ENCODE results near the gene LRP6.

- PRO-cap, result no peak
Observed at GRCh38 chr12:11745817-11746550, 96.5 kb downstream of the ETV6 start.

DNA sequence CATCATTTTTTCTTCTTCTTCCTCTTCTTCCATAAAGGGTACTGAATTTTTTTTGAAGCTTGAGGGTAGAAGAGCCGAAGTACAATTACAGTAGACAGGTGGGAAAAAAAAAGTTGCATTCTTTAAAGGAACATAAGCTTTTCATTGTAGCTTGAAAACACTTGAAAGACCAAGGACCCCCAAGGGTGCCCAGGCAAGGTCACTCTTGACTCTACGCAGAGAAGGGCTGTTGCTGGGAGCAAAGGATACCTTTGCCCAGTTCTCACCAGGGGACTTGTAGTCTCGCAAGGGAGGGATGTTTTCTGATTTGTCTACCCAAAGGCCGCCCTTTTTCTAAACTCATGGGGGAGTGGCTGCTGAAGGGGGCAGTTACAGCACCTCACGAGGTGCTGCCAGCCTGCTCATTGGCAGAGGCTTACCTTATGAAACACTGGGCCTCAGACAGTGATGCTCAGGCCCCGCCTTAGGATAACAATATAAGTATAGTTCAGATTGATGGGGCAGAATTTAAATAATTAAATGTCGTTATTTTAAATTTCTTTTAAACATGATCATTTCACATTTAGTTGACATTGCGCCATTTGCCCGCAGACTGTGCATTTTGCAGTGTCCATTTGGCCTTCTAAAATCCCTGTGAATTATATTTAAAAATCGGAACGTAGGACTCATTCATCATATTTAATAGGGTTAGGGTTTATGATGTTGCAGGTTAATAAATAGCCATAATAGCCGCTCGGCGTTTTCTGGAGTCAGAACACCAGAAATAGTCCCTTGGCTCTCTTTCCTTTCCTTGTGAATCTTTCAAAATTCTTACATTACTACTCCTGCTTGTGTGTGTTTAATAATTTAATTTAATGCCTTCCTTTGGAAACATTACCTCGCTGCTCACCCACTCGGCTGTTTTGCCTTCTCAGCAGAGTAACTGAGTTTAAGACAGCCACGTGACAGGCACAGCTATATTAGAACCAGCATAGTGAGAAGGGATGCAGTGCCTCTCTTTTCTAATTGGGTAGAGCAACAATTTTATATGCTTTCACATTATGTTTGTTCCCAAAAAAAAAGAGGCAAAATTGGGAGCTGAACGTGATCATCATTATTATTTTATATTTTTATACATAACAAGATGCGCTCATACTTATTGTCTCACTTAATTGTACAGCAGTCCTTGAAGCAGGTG lies 107.3 kb downstream of the ETV6 start:
- PRO-cap, result bidirectional peak, plus-strand start at position 404 of the sequence, minus-strand start at position 304 of the sequence; unidirectional peak, minus-strand start at position 635 of the sequence; bidirectional peak, plus-strand start at position 962 of the sequence, minus-strand start at position 904 of the sequence

- PRO-cap, result unidirectional peak, minus-strand start at chr12:11766635
Observed at GRCh38 chr12:11766271-11767065, 117.0 kb downstream of the ETV6 start.

- PRO-cap, result bidirectional peak, plus-strand start at chr12:11794091, minus-strand start at chr12:11794019; bidirectional peak, plus-strand start at chr12:11794174, minus-strand start at chr12:11794201; bidirectional peak, plus-strand start at chr12:11794519, minus-strand start at chr12:11794443
Observed at GRCh38 chr12:11793848-11794770, 144.6 kb downstream of the ETV6 start.

GRCh38 chr12:11822120-11823027 lies 172.9 kb downstream of the ETV6 start:
- PRO-cap, result no peak

- PRO-cap, result no peak
Observed at GRCh38 chr12:12111384-12111846, 40.7 kb downstream of the BCL2L14 start.

DNA sequence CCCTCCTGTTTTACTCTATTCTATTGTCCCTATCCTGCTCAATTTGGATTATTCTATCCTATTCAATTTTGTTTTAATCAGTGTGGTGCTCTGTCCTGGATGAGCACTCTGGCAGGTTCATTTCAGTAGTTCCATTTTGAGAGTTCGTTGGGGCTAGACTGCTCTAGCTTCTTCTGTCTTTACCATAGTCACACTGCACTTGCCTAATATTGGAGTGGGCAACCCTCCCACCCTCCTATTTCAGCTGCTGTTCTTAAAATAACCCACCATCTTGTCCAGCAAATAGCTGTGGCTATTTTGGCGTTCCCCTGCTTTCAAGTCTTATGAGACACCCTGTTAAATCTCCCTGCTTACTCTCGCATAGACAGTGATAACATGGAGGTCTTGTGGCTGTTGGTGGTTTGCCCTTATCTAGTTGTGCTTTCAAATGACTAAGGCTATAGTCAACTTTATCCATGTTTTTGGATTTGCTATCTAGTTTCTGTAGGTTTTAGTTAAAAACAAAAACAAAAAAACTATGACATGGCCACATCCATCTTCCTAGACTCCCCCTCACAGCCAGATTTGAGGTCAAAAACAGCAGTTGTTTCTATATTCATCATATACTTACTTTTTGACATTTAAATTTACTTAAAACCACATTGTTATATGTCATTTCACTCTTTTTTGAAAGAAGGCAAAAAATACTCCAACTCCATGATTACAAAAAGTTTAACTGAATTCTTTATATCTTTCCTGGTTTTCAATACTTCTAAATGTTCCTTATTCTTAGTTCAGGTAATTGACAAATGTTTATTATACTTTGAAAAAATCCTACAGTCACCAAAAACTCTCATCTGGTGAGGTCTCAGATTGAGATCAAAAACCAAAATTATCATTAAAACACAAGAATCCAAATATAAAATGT lies 65.4 kb downstream of the LRP6 start:
- PRO-cap, result no peak

DNA sequence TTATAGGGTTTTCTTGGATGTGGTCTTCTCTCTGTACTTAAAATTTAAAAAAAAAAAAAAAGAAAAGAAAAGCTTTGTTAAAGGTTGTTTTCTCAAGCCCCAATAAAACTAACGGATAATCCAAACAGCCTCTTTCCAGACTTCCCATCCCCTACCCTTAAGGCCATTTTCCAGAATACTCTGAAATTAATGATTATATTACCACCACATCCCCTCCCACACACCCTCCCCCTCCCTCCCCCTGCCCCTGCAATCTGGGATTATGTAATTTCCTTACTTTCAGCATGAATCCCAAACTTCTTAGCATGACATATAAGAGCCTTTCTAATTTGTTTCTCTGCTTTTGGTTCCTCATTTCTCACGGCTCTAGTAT lies 50.2 kb downstream of the LRP6 start:
- PRO-cap, result no peak

- PRO-cap, result unidirectional peak, plus-strand start at chr12:12265694
Observed at GRCh38 chr12:12265357-12265992, 1.4 kb downstream of the LRP6 start.

- PRO-cap, result unidirectional peak, minus-strand start at chr12:12266852; bidirectional peak, plus-strand start at chr12:12267333, minus-strand start at chr12:12266991
Observed at GRCh38 chr12:12266342-12267458, at the start of gene LRP6. Gene LRP6 (minus strand): TSS chr12:12267044.

- PRO-cap, result no peak
Observed at GRCh38 chr12:12384485-12385599, 28.0 kb downstream of the BORCS5 start.

- PRO-cap, result no peak
Observed at GRCh38 chr12:12441604-12442617, 85.0 kb downstream of the BORCS5 start.

DNA sequence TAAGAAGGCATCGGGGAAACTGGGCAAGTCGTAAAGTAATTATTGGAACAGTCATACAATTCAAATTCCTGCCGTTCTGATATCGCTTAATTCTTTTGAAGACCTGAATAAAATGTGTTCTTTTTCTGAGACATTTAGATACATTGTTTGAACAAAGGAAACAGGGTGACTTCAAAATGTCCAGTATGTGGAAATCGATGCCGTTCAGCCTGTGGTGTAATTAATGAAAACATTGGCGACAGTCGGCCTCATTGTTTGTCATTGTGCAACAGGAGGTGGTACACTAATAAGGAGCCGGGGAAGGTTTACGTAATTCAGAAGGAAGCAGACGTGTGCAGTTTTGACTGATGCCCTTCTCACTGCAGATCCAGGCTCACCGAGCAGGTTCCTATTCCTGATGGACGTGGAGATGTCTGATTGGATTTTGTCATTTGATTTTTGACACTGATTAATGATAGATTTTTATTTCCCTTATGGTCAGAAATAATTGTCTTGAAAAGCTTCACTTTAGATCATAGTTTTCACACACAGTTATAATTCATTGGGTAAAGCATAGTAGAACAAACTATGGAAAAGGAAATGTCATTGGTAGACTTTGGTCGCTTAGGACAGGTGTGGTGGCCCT lies 92.8 kb downstream of the BORCS5 start:
- PRO-cap, result bidirectional peak, plus-strand start at position 337 of the sequence, minus-strand start at position 260 of the sequence

DNA sequence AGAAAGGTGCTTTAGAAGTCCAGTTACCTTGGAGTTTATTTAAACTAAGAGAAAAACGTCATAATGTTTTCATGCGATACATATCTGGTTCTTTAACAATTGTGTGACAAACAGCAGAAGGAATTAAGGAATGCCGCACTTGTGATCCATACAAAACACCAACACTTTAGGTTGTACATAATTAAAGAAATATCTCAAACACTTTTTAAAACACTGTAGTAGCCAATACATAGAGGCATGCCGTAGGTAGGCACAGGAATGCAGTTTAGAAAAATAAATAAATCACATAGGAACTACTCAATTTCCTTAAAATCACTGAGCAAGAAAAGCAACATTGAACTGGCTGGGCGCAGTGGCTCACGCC lies 94.4 kb downstream of the BORCS5 start:
- PRO-cap, result no peak

GRCh38 chr12:12492405-12492817 lies 70.3 kb downstream of the DUSP16 start:
- PRO-cap, result no peak

DNA sequence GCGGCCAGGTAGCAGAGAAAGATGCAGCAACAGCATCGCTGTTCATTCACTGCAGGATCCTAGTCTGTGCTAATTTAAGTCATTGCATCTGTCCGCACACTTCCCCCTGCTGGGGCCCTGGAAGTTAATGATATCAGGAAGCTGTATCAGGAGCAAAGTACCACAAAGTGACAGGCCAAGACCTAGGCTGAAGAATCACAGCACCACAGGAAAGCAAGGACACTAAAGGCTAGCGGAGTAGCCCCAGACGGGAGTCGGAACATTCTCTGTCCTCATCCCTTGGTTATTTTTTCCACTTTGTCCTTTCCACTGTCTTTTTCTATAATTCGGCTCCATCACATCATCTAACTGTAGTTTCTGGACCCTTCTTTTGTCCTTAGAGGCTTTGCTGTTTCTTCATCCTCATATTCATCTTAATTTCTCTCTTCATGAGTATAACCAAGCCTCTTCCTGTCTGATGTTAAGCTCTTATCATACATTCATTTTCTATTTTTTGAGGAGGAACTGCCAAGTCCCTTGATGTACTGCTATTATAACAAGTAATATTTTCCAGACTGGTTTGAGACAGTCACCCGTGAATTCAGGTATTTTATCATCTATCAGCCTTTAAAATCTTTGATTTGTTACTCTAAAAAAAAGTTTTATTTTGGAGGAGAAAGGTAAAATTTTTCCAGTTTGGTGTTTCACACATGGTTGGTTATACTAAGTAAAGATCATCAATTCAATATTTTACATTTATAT lies 28.3 kb downstream of the DUSP16 start:
- PRO-cap, result no peak

GRCh38 chr12:12621479-12621880 lies 9.8 kb downstream of the CREBL2 start:
- PRO-cap, result no peak

- PRO-cap, result no peak
Observed at GRCh38 chr12:12683580-12684169, 12.3 kb downstream of the GPR19 start.

- PRO-cap, result bidirectional peak, plus-strand start at chr12:12716651, minus-strand start at chr12:12716507
Observed at GRCh38 chr12:12716624-12716667, 722 bp upstream of the CDKN1B start.

- PRO-cap, result unidirectional peak, plus-strand start at chr12:12723667; bidirectional peak, plus-strand start at chr12:12724023, minus-strand start at chr12:12724016; bidirectional peak, plus-strand start at chr12:12724171, minus-strand start at chr12:12724290
Observed at GRCh38 chr12:12723329-12724358, 6.5 kb downstream of the CDKN1B start.